Measurements from ENCODE around the genes TENT5C, GDAP2, SPAG17 and REG4.

- PRO-cap, 4 experiments: peak in 4 of 4 experiments; most common plus-strand start chr1:116910589 (in 2); most common minus-strand start chr1:116910447 (in 2)
- RAMPAGE, long total RNA, 2 experiments: no peak in any of the 2 experiments
Measured at GRCh38 chr1:116910318-116910965, 726 bp downstream of the PTGFRN start.

- PRO-cap, 4 experiments: no peak in any of the 4 experiments
- RAMPAGE, long total RNA, 2 experiments: no peak in any of the 2 experiments
Measured at GRCh38 chr1:117122555-117123116, 1.1 kb upstream of the TRIM45 start.

DNA sequence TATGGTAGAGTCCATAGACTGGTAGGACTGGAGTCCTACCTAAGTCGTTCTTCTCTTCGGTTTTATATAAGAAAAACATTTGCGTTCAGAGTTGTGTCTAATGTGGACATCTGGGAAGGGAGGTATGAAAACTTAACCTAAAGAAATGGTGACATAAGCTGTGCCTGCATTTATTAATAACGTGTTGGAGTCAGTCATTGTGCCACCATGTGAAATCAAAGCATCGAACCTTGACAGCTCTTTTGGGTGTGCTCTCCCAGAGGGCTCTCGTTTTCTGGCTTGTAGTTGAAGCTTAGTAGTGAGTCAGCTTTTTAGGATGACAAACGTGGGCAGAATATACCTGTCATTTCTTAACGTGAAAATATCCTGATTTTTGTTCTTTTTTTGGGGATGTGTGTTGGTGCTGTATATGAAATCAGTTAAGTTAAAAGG, 1.4 kb downstream of the MAN1A2 start:
- PRO-cap, 4 experiments: peak in 4 of 4 experiments; most common plus-strand start position 314 of the sequence (in 1); most common minus-strand start position 276 of the sequence (in 4)
- RAMPAGE, long total RNA, 2 experiments: no peak in any of the 2 experiments

- PRO-cap, 4 experiments: no peak in any of the 4 experiments
- RAMPAGE, long total RNA, 2 experiments: no peak in any of the 2 experiments
Measured at GRCh38 chr1:117449434-117450148, 82.3 kb downstream of the MAN1A2 start.

GRCh38 chr1:117591311-117591804, 14.5 kb upstream of the TENT5C start:
- PRO-cap, 4 experiments: no peak in any of the 4 experiments
- RAMPAGE, long total RNA, 2 experiments: no peak in any of the 2 experiments

DNA sequence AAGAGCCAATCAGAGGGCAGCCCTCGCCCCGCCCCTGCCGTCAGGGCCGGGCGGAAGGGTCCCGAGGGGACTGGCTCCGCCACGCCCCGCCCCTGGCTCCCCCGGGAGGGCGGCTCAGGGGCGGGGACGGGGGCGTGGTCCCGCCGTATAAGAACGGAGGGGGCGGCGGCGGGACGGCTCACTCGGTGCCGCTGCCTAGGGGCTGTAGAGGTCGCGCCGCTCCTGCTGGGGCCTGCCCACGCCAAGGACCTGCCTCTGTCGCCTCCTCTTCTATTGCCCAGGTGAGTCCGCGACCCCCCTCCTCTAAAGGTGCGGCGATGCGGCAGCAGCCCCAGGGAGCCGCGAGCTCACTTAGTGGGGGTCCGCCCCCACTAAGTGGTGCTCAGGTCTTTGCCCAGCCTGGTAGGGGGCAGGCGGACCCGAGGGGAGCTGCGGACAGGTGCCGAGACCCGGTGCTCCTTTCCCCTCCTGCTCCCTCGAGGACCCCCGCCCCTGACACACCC, at the start of gene TENT5C:
TSS of gene TENT5C (plus strand) at position 176 of the 503 bp plus-strand sequence.
- PRO-cap, 4 experiments: peak in 4 of 4 experiments; most common plus-strand start position 181 of the sequence (in 4)
- RAMPAGE, long total RNA, 2 experiments: start-site peak on the plus strand in 2 of 2 experiments, centred at position 176 of the sequence, 29 to 43 reads per replicate

DNA sequence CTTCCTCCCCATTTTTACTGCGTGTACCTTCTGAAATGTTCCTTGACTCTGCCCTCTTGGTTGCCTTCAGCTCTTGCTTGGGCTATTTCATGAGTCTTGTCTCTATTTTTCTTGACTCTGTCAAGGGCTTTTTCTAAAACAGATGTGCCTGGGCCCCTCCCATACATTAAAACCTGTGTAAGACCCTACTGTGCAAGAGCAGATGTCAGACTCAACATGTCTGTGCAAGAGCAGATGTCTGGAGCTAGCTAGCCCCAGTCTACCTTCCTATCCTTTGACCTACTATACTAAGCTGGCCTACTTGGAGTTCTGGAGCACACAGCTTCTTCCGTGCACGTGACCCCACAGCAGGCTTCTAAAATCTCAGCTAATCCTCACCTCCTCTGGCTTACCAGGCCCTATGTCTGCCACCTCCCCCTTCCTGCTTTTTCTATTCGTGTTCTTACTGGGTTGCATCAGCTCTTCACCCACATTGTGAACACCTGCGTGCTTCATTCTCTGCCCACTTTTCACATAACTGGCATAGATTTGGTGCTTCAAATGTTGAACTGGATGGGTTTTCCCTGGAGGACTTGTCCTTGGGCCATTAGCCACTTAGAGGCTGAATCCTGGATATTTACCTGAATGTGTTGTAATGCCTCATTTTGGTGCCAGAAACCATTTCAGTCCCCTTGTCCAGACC, 23.7 kb downstream of the TENT5C start:
- PRO-cap, 4 experiments: peak in 3 of 4 experiments; most common minus-strand start position 515 of the sequence (in 3)
- RAMPAGE, long total RNA, 2 experiments: no peak in any of the 2 experiments

- PRO-cap, 4 experiments: peak in 3 of 4 experiments; most common plus-strand start chr1:117630224 (in 3)
- RAMPAGE, long total RNA, 2 experiments: no peak in any of the 2 experiments
Measured at GRCh38 chr1:117630105-117630423, 24.2 kb downstream of the TENT5C start.

DNA sequence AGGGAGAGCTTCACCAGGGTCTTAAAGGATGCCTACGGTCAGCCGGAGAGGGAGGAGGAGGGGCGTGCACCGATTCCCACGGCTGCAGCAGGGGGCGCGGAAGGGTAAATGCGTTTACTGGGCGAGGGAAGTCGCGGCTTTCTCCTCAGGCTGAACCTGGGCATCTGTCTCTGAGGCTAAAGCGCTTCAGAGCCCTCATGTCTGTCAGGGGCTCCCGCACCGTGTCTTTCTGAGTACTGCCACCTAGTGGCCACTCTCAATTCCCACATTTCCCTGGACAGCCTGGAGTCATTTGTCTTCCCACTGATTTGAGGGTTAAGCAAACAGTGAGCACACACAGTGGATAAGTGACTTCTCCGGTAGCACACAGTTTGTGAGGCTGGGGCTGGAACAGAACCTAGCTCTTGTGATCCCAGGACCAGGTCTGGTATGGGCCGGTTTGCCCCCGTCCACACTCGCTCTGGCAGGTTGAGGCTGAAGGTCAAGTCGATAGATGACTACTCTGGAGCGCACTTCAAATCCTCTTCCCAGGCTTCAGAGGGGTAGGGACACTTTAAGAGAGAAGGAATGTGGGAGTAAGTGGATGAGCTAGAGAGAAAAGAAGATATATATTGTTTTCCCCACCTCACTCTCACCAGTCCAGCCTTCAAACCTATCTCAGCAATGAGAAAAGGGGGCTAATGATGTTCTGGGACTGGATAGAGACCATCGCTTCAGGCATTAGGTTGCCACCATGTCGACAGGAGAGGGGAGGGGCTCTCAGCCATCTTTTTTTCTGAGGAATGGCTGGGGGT, 153.1 kb downstream of the TENT5C start:
- PRO-cap, 4 experiments: peak in 1 of 4 experiments; most common minus-strand start position 231 of the sequence (in 1)
- RAMPAGE, long total RNA, 2 experiments: no peak in any of the 2 experiments

DNA sequence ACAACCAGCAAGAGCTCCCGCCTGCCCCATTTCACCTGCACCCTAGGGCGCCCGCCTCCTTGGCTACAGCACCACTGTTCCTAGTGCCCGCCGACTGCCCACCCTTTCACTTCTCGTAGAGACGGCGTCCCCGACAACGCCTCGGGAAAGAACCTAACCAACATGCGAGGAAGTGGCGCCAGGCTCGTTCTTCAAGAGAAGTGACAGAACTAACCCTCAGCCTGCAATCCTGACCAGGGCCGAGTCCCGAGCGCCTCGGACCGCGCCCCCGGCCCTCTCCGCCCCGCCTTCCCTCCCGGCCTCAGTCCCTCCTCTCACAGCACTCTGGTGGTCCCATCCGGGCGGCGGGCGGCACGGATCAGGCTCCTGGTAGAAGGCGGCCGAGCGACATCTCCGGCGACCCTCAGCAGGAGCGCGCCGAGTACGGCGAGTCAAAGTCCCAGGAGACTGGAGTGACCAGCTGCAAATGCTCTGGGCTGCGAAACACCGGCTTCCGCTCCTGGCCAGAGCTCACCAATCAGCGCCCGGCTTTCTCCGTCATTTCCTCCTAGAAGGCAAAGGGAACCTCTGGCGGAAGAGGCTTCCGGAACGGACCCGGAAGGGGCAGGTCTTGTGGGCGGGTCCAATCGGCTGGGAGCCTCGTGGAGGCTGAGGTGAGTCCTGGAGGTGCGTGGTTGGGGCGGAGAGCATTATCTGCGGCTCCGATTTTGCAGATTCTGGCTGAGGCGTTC, at the start of gene GDAP2:
TSS of gene GDAP2 (minus strand) at position 492 of the 731 bp plus-strand sequence.
- PRO-cap, 4 experiments: peak in 4 of 4 experiments; most common plus-strand start position 625 of the sequence (in 4); most common minus-strand start position 473 of the sequence (in 4)
- RAMPAGE, long total RNA, 2 experiments: start-site peak on the plus strand in 2 of 2 experiments, centred at positions 648 to 675 of the sequence, 122 to 423 reads per replicate; start-site peak on the minus strand in 2 of 2 experiments, centred at positions 457 to 480 of the sequence, 69 to 81 reads per replicate

DNA sequence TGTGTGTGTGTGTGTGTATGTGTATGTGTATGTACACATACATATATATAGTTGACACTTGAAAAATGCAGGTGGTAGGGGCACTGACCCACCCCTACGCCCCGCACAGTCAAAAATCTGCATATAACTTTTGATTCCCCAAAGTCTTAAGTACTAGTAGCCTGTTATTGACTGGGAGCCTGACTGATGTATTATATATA, 30.5 kb downstream of the WDR3 start:
- PRO-cap, 4 experiments: peak in 2 of 4 experiments; most common plus-strand start position 64 of the sequence (in 1)
- RAMPAGE, long total RNA, 2 experiments: no peak in any of the 2 experiments

- PRO-cap, 4 experiments: no peak in any of the 4 experiments
- RAMPAGE, long total RNA, 2 experiments: no peak in any of the 2 experiments
Measured at GRCh38 chr1:118184565-118185852, at the start of gene SPAG17. Gene SPAG17, minus strand, starts transcription at chr1:118185228.

GRCh38 chr1:118291610-118292227, 106.7 kb upstream of the SPAG17 start:
- PRO-cap, 4 experiments: no peak in any of the 4 experiments
- RAMPAGE, long total RNA, 2 experiments: no peak in any of the 2 experiments

GRCh38 chr1:118986272-118987033, 1.7 kb downstream of the TBX15 start:
- PRO-cap, 4 experiments: no peak in any of the 4 experiments
- RAMPAGE, long total RNA, 2 experiments: no peak in any of the 2 experiments

GRCh38 chr1:118987034-118987336, 1.2 kb downstream of the TBX15 start:
- PRO-cap, 4 experiments: no peak in any of the 4 experiments
- RAMPAGE, long total RNA, 2 experiments: no peak in any of the 2 experiments

GRCh38 chr1:119140880-119141551, 563 bp upstream of the WARS2 start:
- PRO-cap, 4 experiments: no peak in any of the 4 experiments
- RAMPAGE, long total RNA, 2 experiments: no peak in any of the 2 experiments

- PRO-cap, 4 experiments: no peak in any of the 4 experiments
- RAMPAGE, long total RNA, 2 experiments: no peak in any of the 2 experiments
Measured at GRCh38 chr1:119715349-119715924, 3.7 kb downstream of the PHGDH start.

DNA sequence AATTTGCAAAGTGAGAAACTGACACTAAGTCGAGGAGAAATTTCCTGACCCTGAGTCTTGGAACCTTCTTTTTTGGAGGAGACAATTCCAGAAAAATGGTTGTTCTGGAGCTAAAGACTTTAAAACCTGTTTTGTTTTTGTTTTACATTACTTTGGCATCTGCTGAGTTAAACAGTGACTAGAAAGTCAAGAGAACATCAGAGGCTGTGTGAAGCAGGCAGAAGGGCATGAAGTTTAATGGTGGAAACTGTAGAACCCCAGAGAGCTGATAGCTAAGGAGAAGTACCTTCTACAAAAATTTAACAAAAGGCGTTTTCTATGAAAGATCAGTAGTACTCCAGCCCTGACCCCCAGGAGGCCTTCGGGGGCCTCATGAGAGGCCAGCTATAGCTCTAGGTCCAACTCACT, 10.5 kb upstream of the HMGCS2 start:
- PRO-cap, 4 experiments: peak in 4 of 4 experiments; most common plus-strand start position 260 of the sequence (in 3); most common minus-strand start position 233 of the sequence (in 1)
- RAMPAGE, long total RNA, 2 experiments: no peak in any of the 2 experiments

DNA sequence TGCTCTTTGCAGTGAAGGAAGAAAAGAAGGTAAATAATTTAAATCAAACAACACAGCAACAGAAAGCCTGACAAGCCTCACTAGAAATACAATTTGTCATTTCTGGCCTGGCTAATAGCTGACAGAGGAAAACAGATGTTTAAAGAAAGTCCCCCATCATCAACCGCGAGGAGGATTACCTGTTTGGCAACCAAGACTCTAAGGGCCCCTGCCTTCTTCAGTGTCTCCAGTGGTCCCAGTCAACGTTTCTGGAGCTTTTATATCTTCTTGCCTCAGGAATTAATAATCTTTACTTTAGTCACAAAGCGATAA, at the start of gene REG4:
TSS of gene REG4 (minus strand) at position 231 of the 312 bp plus-strand sequence.
- PRO-cap, 4 experiments: no peak in any of the 4 experiments
- RAMPAGE, long total RNA, 2 experiments: no peak in any of the 2 experiments

DNA sequence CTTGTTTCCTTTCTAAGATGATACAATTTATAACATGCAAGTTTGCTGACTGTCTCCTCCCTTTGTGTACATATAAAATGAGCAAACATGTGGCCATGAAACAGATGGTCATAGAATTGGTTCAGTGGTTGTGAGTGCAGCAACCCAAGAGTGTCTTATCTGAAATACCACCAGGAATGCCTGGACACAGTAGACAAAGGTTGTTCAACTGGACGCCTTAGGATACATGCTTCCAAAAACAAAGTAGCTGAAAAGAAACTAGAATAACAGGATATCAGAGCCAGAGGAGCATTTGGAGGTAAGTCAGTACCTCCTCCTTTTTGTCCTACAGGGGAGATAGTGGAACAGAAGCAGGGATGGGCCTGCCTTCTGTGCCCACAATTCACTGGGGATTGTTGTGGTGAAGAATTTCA, 17.9 kb upstream of the REG4 start:
- PRO-cap, 4 experiments: no peak in any of the 4 experiments
- RAMPAGE, long total RNA, 2 experiments: no peak in any of the 2 experiments